Hematopoietic multipotent progenitor cell (in vitro differentiated cells): ENCODE measurements around a stretch of chr1.

- CAGE, long polyA plus RNA: no peak
Measured at GRCh38 chr1:201897082-201897764, 8.5 kb downstream of the SHISA4 start.

DNA sequence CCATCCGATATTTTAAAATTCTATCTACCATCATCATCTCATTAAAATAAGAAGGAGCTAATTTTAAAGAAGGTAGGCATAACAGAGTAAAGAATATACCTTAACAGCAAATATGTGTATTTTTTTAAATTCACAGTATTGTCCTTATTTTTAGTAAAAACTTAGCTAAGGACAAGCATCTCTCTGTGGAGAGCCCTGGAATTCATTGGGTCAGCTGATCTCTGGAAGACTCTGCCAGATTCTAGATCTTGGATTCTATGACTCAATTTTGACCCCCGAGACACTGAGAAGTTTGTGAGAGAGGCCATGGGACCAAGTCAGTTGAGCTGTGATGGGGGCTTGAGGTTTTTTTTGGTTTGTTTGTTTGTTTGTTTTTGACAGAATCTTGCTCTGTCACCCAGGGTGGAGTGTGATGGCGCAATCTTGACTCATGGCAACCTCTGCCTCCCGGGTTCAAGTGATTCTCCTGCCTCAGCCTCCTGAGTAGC is 13.4 kb downstream of the SHISA4 start:
- CAGE, long polyA plus RNA: no peak

DNA sequence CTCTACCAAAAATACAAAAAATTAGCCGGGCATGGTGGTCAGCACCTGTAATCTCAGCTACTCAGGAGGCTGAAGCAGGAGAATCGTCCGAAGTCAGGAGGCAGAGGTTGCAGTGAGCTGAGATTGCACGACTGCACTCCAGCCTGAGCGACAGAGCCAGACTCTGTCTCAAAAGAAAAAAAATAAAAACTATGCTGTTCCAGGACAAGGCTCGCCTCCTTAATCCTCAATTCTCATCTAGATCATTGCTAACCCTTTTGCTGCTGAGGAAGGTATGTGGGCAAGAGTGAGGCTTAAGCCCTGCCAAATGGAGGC is 24.7 kb downstream of the SHISA4 start:
- CAGE, long polyA plus RNA: no peak

DNA sequence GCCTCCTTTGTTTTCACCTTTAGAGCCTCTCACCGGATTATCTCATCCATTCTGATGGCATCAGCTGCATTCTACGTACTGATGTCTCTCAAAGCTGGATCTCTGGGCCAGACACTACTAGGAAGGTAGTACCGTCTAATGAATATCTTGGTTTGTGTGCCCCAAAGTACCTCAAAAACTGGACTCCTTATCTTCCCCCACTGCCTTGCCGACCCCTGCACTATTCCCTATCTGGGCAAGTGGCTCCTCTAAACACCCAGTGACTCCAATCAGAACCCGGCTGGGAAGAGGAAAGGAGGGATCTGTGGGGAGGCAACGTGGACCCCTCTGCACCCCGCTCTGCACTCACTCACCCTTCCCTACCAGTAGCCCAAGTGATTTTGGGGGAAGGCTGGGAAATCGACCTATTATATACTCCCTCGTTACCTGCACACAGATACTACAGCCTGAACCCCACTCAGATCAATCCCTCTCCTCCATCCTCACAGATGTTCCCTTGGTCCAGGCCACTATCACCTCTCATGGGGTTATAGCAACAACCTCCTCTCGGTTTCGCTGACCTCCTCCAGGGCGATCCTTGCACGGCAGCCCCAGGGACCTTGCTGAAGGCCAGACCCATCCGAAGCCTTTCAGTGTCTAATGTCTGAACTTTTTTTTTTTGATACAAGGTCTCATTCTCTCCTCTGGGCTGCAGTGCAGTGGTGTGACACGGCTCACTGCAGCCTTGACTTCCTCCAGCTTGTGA is 26.8 kb downstream of the SHISA4 start:
- CAGE, long polyA plus RNA: no peak

DNA sequence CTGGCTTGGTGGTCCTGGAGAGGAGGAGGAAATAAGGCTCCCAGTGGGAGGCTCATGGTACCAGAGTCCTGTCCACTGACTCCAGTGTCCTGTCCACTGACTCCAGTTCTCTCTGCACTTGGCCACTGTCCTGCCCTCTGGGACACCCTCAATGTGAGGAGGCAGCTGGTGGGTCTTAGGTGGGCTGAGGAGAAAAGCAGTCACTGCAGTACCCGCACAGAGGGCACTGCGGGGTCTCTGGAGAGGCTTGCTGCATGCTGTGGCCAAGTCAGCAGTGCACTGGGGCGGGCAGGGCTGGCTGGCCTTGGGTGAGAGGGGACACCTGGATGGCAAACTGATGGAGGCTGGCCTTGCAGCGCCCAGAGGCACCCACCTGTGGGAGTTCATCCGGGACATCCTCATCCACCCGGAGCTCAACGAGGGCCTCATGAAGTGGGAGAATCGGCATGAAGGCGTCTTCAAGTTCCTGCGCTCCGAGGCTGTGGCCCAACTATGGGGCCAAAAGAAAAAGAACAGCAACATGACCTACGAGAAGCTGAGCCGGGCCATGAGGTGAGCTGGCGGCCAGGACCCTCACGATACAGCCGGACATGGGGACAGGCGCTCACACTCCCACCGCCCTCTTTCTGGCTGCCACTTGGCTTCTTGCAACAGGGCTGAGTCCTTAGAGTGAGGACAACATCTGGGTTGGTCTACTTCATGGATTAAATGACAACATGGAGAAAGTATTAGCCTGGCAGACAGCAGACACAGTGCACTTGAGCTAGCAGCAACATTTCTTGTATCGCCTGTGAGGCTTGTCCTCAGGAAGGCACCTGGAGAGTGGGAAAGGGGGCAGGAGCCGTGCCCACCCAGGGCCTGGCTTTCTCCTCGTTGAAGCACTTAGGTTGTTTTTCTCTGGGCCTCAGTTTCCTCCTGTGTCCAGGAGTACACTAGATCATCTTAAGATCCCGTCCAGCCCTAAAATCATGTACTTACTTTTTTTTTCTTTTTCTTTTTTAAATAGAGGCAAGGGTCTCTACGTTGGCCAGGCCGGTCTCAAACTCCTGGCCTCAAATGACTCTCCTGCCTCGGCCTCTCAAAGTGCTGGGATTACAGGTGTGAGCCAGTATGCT is 3.4 kb downstream of the ELF3 start:
- CAGE, long polyA plus RNA: no peak

GRCh38 chr1:202113410-202113977 is 9.2 kb upstream of the GPR37L1 start:
- CAGE, long polyA plus RNA: no peak

DNA sequence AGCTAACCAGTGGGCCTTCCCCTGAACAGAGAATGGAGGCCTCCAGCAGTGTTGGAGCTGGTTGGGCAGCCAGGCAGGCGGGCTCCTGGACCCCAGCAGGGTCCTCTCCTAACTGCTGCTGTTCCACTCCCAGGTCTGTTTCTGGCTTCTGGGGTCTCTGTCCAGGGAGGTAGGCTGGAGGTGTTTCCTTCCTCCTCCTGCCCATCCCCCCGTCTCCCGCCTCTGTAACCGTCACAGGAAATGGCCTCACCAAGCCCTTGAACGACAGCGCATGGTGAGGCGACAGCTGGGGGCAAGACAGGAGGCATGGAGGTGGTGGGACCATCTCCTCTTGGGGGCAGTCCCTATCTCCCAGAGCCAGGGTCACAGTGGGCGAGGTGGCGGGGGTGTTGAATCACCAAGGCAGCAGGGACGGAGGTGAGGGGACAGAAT is 539 bp downstream of the PTPN7 start:
- CAGE, long polyA plus RNA: no peak

DNA sequence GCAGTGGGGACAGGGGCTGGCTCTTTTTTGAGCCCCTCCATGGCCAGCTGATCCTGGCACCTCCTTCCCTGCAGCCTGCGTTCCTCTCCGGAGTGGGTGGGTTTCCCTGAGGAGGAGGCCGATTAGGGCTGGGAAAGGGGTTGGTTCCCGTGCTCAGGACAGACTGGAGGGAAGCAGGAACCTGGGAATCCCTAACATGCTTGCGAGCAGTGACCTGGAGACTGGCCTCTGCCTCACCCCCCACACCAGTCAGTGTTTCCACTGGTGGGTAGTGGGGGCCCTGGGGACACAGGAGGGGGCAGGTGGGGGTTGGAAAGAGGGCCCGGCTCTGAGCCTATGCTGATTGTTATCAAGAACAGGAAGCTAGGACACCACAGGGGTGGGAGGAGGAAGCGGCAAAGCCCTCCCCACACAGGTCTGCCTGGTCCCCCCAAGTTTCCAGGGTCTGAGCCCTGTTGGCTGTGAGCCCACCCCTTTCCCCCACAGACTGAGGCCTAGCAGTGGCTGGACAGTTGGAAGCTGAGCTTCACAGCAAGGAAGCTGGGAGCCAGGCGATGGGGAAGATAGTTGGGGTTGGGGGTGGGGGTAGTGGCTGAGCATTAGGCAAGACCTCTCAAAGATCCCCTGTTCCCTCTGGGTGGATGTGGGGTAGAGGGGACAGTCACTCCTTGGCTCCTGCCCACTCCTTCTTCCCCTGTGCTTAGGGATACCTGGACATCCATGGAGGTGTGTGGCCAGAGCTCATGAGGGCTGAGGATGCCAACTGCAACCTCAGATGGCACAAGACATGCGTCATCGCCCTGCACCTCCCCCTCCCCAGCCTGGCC is 1.7 kb upstream of the PTPN7 start:
- CAGE, long polyA plus RNA: no peak

- CAGE, long polyA plus RNA: no peak
Measured at GRCh38 chr1:202223092-202223573, 29.5 kb downstream of the LGR6 start.

DNA sequence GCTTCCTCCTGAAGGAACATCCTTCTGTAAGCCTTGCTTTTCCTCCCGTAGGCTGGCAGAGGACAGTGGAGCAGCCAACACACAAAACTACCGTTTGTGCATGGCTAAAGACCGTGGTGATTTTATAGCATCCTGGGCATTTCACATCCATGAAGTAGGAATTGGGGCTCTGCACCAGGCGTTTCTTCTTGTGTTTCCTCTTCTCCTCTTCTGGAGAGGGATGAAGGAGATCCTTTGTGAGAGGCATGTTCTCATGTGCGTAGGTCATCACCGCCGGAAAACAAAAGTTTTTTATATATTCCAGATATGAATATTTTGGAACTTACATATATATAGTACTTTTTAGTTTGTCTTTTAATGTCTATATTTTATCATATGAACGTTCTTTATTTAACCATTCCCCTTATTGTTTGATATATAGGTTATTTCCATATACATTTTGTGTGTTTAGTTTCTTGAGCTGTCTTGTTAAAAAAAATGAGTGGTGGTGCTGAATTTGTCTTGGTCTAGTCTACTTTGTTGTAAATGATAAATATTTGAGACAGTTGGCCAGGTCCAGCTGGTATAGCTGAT is 123.5 kb downstream of the PPP1R12B start:
- CAGE, long polyA plus RNA: no peak

- CAGE, long polyA plus RNA: no peak
Measured at GRCh38 chr1:202520141-202521270, 172.0 kb downstream of the PPP1R12B start.

GRCh38 chr1:202538863-202539112 is 171.5 kb downstream of the SYT2 start:
- CAGE, long polyA plus RNA: no peak

GRCh38 chr1:202544673-202545266 is 165.5 kb downstream of the SYT2 start:
- CAGE, long polyA plus RNA: no peak

DNA sequence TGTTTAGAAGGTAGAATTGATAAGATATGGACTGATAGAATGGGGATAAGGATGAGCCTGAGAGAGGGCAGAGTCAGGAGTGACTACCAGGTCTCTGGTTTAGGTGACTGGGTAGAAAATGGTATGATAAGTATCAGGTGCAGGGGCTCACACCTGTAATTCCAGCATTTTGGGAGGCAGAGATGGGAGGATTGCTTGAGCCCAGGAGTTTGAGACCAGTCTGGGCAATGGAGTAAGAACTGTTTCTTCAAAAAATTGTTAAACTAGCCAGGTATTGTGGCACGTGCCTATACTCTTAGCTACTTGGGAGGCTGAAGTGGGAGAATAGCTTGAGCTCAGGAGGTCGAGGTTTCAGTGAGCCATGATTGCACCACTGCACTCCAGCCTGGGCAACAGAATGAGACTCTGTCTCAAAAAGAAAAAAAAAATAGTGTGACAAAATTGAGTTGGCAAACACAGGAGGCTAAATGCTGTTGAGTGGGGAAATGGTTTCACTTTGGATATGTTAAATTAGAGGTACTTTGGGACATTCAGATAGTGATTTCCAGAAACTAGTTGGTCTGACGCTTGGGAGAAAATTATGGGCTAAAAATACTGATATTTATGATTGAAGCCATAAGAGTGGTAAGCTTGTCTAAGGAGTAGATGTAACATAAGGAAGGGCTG is 163.9 kb downstream of the SYT2 start:
- CAGE, long polyA plus RNA: no peak

- CAGE, long polyA plus RNA: no peak
Measured at GRCh38 chr1:202576292-202576640, 134.0 kb downstream of the SYT2 start.

- CAGE, long polyA plus RNA: no peak
Measured at GRCh38 chr1:202579631-202580477, 130.4 kb downstream of the SYT2 start.

- CAGE, long polyA plus RNA: no peak
Measured at GRCh38 chr1:202590726-202591462, 119.4 kb downstream of the SYT2 start.

DNA sequence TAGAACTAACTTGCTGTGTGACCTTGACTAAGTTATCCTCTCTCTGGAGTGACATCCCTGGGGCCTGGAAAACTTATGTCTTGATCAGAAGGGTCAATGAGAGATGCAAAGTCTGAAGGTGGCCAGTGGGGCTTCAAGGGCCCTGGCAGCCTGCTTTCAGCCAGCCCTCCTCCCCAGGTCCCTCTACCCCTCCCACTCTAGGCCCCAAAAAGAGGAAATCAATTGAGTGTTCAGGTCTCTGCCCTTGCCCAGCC is 56.5 kb downstream of the SYT2 start:
- CAGE, long polyA plus RNA: no peak

DNA sequence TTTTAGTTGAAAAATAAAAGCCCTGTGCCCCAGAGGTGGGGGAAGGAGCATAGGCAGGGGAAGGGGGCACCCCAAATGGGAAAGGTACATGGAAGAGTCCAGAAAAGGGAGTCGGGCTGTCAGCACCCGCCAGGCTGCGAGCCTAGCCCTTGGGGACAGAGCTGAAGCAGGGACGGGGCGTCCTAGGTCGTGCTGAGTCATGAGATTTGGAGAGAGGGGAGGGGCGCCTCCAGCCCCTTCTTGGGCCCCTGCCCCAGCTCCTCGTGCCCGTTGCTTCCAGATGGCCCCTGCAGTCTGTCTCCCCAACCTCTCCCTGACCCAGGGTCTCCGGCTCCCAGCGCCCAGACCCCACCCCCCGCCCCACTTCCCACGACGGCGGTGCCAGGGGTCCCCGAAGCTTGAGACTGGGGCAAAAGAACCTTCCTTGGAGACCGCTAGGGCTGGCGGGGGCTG is 802 bp downstream of the SYT2 start:
- CAGE, long polyA plus RNA: no peak

DNA sequence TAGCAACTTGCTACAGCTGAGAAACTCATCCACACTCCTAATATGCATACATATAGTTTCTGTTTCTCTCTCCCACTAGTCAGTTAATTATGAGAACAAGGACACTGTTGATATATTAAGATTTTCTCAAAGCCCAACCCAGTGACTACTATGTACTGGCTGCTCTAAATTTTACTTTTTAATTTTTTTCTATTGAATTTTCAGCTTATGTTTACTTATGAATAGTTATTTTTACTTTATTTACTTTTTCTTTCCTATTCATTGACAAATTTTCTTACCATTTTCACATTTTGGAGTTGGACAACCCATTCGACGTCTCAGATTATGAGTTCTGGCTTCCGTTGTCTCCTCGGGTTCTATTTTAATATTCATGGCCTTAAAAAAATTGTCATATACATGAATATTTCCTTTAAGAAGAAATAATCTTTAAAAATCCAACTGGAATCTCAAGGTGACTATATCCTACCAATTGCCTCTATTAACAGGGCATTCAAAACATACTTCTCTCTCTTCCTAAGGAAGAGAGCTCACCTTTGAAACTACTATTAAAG is 44.4 kb downstream of the KDM5B start:
- CAGE, long polyA plus RNA: no peak